SK-N-DZ (cell line): ENCODE measurements around a stretch of chr14.

GRCh38 chr14:89957321-89957802, 1.6 kb downstream of the TDP1 start:
RAMPAGE:
- cytosol, long total RNA, result no peak
- nucleus, long total RNA, result no peak

DNA sequence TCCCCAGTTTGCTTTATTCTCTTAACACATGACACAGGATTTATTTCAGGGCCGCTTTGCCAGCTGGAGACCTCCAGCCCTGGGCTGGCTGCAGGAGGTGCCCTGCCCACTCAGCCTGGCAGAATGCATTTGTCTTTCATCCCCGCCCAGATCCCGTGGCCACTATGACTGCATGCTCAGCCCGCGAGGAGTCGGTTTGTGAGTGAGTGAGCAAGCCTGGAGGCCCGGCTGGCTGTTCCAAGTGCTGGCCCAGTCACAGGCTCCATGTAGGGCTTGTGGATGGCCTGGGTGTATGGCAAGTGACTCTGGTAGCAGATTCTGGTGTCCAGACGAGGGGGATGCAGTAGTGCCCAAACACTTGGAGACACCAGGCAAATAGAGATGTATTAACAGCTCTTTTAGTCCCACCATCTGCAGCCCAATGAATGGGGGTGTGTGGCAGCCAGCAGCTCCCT, 2.1 kb downstream of the TDP1 start:
RAMPAGE:
- cytosol, long total RNA, result no peak
- nucleus, long total RNA, result no peak

DNA sequence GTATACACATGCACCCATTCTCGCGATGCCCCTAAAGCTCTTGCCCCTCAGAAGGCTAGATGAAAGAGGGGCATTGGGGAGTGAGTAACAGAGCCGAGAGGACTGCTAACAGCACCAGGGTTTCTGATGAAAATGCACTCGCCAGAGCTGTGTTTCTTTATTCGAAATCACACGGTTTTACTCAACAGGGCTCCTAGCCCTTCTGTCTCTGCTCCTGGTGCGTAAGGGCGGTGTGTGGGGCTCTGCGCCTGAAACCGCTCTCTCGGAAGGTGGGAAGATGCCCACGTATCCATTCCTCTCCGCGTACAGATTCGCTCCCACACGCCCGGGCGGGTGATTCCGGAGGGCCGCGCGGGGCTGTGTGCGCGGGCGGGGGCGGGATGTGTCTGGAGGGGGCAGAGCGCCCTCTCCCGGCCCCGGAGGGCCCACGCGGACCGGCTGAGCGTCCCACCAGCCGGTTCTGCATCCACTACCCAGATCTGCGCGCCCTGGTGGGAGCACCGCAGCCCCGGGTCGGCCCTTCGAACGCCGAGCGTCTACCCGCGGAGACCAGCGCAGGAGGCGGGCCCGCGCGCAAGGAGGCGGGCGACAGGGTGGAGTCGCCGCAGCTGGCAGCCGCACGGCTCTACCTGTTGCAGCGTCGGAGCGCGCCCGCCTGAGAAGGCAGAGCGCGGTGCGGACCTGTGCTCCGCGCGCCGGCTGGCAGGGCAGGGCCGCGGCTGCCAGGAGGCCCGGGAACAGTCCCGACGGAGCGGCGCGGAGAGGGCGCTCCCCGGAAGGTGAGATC, 1.5 kb upstream of the KCNK13 start:
RAMPAGE:
- cytosol, long total RNA, result no peak
- nucleus, long total RNA, result no peak

DNA sequence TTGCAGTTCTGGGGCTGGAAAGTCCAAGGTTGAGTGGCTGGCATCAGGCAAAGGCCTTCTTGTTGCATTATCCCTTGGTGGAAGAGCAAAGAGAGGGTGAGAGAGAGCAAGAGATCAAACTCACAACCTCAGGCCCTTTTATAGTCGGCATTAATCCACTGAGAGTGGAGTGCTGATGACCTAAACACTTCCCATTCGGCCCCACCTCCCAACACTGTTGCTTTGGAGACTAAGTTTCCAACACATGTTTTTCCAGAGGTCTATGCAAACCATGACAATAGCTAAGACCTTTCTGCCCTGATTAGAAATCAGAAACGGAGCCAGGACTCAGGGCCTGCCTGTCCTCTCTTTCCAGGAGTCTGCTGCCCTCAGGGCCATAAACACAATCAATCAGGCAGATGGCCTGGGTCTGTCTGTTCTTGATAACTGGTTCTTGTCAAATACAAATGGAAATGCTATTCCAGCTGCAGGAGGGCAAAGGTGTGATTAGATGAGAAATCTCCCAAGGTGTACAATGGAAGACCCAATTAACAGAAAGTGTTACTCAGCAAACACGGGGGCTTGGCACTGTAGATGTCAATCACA, 97.2 kb upstream of the PSMC1 start:
RAMPAGE:
- cytosol, long total RNA, result no peak
- nucleus, long total RNA, result no peak

RAMPAGE:
- cytosol, long total RNA, result no peak
- nucleus, long total RNA, result no peak
Observed at GRCh38 chr14:90294949-90295403, 36.8 kb downstream of the NRDE2 start.

GRCh38 chr14:90303590-90304009, 28.1 kb downstream of the NRDE2 start:
RAMPAGE:
- cytosol, long total RNA, result no peak
- nucleus, long total RNA, result no peak

DNA sequence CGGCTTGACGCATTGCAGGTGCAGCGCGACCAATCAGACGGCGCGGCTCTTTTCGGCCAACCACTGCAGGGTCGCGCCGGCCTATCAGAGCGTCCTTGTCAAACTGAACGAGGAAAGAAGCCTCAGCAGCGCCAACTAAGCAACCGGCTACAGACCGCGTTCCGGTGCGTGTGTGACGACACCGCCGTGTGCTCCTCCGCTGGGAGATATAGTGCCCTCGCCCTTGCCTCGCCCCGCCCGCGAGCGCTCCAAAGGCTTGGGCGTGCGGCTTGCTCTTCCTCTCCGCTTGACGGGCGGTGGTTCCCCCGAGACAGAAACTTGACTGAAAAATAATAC, 13.6 kb upstream of the CALM1 start:
RAMPAGE:
- cytosol, long total RNA, result no peak
- nucleus, long total RNA, result no peak

DNA sequence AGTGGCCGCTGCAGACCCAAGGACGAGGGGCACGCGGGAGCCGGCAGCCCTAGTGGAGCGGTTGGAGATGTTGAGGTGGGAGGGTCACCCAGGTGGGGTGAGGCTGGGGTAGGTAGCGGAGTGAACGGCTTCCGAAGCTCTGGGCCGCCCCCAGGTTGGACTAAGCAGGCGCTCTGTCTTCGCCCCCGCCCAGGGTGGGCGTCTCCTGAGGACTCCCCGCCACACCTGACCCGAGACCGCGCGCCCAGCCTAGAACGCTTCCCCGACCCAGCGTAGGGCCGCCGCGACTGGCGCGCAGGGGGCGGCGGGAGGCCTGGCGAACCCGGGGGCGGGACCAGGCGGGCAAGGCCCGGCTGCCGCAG, 264 bp upstream of the CALM1 start:
RAMPAGE:
- cytosol, long total RNA, result no peak
- nucleus, long total RNA, result no peak

DNA sequence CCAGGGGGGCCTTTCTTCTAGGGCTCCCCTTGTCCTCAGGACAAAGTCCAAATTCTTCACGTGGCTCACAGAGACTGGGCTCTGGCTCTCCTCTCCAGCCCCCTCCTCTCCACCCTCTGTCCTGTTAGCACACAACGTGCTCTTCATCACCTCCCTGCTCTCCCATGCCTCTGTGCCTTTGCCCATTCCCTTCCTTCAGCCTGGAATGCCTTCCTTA, 105.3 kb downstream of the CALM1 start:
RAMPAGE:
- cytosol, long total RNA, result no peak
- nucleus, long total RNA, result no peak

DNA sequence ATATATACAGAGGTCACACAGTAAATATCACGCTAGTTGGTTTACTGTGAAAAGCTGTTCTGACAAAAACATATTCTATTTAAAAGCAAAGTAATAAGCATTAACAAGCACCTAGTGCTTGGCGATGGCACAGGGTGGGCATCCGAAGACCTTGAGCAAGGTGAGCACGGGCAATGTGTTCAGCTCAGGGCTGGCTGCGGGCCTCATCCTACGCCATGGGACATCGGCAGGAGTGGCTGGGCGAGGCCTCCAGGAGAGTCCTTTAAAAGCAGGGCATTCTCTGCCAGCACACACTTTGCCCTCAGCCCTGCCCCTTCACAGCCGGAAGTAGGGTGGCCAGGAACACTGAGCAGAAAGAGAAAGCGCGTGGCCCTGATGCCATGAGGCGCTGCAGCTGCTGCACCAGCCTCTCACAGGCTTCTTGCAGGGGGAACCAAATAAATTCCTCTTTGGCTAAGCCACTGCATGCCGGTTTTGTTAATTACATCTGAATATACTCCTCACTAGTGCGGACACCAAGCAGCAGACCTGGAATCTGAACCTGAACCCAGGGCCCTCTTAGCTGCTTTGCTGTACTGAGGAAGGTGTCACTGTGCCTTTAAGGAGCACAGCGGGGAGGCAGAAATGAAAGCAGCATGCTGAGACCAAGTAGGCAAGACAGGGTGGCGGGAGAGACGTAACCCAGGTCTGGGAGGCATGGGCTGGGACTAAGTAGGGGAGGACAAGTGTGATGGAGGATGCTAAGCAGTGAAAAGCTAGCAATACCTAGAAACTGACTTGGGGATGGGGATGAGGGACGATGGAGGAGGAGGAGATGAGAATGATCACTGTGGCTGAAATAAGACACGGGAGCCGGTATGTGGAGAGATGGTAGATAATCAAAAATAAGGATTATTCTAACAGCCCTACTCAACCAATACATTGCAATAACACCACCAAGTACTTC, 155.2 kb downstream of the TTC7B start:
RAMPAGE:
- cytosol, long total RNA, result no peak
- nucleus, long total RNA, result no peak

DNA sequence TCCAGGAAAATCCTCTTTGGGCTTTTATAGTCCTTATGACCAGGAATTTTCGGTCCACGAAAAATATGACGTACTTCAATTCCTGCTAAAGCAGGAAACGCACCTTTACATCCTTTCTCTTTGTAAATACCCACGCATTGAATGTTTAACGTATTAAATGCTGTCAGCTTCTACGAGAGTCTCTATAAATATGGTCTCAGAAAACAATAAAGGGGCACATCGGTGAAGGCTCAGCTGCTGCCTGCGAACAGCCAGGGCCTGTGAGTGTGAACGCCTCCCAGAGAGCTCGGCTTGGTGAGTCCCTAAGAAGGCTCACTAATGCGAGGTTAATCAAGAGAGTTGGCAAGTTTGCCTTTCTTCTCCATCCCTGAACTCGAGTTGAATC, 58.4 kb downstream of the TTC7B start:
RAMPAGE:
- cytosol, long total RNA, result no peak
- nucleus, long total RNA, result no peak

GRCh38 chr14:90795694-90796257, 20.5 kb downstream of the TTC7B start:
RAMPAGE:
- cytosol, long total RNA, result no peak
- nucleus, long total RNA, result no peak

DNA sequence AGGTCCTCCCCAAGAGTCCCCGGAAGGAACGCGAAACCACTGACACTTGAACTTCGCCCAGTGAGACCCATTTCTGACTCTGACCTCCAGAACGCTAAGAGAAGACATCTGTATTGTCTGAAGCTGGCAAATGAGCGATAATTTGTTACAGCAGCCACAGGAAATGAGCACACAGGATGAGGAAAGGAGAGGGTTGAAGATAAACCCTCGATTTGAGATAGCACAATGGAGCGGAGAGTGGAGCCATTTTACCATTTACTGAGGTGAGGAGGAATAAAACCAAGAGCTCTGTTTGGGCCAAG, 15.0 kb downstream of the TTC7B start:
RAMPAGE:
- cytosol, long total RNA, result no peak
- nucleus, long total RNA, result no peak

RAMPAGE:
- cytosol, long total RNA, result no peak
- nucleus, long total RNA, result no peak
Observed at GRCh38 chr14:90933729-90934582, 117.7 kb upstream of the TTC7B start.

RAMPAGE:
- cytosol, long total RNA, result no peak
- nucleus, long total RNA, result no peak
Observed at GRCh38 chr14:91124808-91125674, 11.2 kb downstream of the DGLUCY start.

DNA sequence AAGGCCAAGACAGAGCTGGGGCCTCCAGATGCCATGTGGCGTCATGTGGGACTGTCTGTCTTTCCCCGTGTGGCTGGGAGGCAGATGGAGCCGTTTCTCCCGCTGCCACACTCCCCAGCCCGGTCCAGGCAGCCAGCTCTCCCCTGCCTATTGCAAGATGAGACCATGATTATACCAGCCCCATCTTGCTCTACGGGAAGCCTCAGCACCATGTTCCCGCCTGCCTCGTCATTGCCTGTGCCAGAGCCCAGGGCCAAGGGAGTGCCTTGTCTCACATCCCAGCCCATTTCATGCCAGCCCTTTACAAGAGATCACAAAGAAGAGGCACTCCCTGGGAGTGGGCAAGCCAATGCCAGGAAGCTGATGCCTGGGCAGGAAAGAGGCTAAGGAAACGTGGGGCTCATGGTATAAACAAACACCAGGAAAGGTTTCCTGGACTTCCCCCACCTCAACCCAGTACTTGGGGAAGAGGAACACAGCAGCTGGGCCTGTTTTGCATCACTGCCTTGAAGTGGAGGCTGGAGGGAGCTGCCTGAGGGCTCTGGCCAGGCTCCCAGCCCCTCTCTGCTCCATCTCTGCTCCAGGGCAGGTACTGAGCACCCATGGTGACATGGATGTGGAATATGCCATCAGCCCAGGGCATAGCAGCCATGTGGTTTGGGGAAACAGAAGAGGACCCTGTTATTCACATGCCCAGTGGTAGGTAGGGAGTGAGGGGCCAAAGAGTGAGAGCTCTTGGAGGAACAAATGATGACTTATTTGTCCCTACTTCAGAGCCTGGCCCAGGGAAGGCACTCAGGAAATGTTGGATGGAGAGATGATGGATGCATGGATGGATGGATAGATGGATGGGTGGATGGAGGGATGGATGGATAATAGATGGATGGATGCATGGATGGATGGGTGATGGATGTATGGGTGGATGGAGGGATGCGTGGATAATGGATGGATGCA, 23.7 kb downstream of the GPR68 start:
RAMPAGE:
- cytosol, long total RNA, result no peak
- nucleus, long total RNA, result no peak

GRCh38 chr14:91228380-91229198, 15.9 kb downstream of the GPR68 start:
RAMPAGE:
- cytosol, long total RNA, result no peak
- nucleus, long total RNA, result no peak

GRCh38 chr14:91250103-91250713, 5.7 kb upstream of the GPR68 start:
RAMPAGE:
- cytosol, long total RNA, result no peak
- nucleus, long total RNA, result no peak

RAMPAGE:
- cytosol, long total RNA, result no peak
- nucleus, long total RNA, result no peak
Observed at GRCh38 chr14:91252685-91253801, 8.5 kb upstream of the GPR68 start.

DNA sequence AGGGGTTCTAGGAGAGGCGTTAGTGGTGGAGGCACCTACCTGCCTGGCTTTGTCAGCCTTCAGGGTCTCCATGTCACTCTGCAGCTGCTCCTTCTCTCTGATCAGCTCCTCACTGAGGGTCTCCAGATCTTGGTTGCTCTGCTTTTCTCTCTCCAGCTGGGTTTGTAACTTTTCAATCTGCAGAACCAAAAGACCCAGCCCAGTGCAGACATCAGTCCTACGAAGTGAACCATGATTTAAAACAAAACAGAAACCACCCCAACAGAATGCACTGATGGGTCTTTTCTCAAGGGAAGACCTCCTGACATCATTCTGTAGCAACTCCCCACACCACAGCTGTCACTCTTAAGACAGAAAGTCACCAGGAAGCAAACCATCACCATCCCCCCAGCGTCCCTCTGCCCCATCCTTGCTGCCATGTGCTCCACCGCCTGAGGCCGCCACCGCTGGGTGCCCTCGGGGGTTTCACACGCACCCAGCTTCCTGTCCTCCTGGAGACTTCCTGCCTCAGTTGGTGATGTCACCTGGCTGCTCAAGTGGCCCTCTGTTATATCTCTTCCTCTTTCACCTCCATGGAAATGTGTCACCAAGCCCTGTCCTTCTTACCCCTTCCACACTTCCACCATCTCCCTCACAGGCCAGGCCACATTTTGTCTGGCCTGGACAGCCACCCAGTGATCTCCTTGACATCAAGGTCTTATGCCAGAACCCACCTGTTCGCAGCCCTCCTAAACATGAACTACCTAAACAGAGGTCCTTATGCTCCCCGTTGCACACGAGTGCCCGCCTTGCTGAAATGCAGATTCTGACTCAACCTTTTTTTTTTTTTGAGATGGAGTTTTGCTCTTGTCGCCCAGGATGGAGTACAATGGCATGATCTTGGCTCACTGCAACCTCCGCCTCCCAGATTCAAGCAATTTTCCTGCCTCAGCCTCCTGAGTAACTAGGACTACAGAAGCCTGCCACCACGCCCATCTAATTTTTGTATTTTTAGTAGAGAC, 71.4 kb upstream of the GPR68 start:
RAMPAGE:
- cytosol, long total RNA, result no peak
- nucleus, long total RNA, result no peak